HEK293 (cell line): ENCODE measurements around a stretch of chr21.

GRCh38 chr21:45347323-45347672 is 57.7 kb upstream of the COL18A1 start:
- PRO-cap = no peak
- RRBS, 2 experiments = 84 to 89% methylated on average over 5 of the region's 19 CpGs

- PRO-cap = no peak
- RRBS, 2 experiments = 86 to 90% methylated on average over 12 to 14 of the region's 26 CpGs
These were observed 57.2 kb upstream of the COL18A1 start for GRCh38 chr21:45347673-45348327.

DNA sequence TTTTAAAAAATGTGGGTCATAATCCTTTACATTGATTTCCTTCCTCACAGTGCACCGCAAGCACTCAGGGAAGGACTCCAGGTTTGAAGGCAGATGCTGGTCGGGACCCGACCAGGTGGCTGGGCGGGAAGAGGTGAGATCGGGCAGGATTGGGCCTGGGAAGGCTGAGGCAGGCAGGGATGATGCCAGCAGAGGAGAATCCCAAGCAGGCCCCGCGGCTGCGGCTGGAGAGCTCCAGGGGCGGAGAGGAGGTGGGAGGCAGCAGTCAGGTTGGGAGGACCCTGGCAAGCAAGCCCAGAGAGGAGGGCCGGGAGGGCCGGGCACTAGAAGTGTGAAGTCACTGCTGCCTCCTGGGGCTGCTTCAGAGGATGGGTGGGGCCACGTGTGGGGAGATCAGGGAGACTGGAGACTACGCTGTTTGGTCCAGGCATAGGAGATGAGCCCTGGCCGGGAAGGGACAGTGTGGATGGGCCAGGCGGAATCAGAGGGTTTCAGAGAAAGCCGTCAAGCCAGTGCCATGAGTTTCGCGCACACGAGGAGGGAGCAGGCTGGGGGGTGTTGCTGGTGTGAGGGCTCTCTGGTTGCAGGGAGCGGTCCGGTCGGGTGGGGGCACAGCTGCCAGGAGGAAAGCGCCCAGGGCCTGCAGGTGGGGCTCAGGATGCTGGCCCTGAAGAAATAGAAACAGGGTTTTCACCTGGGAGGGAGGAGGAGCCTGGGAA is 976 bp upstream of the COL18A1 start:
- PRO-cap = no peak
- RRBS, 2 experiments = no CpG with 5 or more reads among the region's 23 CpGs

DNA sequence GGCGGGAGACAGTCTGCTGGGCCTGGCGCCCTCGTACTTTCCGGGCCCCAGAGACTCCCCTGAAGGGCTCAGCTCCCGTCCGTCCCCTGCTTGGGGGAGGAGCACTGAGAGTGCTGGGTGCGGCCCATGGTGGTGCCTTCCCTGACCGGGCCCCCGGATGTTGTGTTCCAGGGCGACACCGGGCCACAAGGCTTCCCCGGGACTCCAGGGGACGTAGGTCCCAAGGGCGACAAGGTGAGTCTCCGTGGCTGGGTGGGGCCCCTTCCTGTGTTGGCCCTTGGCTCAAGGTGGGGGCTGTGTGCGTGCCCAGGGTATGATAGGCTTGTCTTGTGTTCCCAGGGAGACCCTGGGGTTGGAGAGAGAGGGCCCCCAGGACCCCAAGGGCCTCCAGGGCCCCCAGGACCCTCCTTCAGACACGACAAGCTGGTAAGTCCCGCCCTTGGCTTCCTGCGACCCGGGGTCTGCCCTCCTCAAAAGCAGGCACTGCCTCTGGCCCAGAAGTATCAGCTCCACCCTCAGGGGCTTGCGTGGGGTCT is 62.4 kb downstream of the SLC19A1 start:
- PRO-cap = no peak
- RRBS, 2 experiments = no CpG with 5 or more reads among the region's 21 CpGs

GRCh38 chr21:45529764-45530724 is 12.2 kb downstream of the SLC19A1 start:
- PRO-cap = no peak
- RRBS, 2 experiments = no CpG with 5 or more reads among the region's 23 CpGs

- PRO-cap = bidirectional peak, plus-strand start at chr21:45556283, minus-strand start at chr21:45556288; bidirectional peak, plus-strand start at chr21:45556337, minus-strand start at chr21:45556370
- RRBS, 2 experiments = 2 to 3% methylated on average over 8 of the region's 25 CpGs
These were observed 13.9 kb upstream of the SLC19A1 start for GRCh38 chr21:45556038-45556558.

GRCh38 chr21:45889928-45890549 is 91.5 kb upstream of the COL6A1 start:
- PRO-cap = no peak
- RRBS, 2 experiments = no CpG with 5 or more reads among the region's 13 CpGs

- PRO-cap = no peak
- RRBS, 2 experiments = no CpG with 5 or more reads among the region's 22 CpGs
These were observed 85.6 kb upstream of the COL6A1 start for GRCh38 chr21:45895894-45896522.

GRCh38 chr21:46079190-46079724 is 18.7 kb upstream of the COL6A2 start:
- PRO-cap = no peak
- RRBS, 2 experiments = no CpG with 5 or more reads among the region's 16 CpGs

DNA sequence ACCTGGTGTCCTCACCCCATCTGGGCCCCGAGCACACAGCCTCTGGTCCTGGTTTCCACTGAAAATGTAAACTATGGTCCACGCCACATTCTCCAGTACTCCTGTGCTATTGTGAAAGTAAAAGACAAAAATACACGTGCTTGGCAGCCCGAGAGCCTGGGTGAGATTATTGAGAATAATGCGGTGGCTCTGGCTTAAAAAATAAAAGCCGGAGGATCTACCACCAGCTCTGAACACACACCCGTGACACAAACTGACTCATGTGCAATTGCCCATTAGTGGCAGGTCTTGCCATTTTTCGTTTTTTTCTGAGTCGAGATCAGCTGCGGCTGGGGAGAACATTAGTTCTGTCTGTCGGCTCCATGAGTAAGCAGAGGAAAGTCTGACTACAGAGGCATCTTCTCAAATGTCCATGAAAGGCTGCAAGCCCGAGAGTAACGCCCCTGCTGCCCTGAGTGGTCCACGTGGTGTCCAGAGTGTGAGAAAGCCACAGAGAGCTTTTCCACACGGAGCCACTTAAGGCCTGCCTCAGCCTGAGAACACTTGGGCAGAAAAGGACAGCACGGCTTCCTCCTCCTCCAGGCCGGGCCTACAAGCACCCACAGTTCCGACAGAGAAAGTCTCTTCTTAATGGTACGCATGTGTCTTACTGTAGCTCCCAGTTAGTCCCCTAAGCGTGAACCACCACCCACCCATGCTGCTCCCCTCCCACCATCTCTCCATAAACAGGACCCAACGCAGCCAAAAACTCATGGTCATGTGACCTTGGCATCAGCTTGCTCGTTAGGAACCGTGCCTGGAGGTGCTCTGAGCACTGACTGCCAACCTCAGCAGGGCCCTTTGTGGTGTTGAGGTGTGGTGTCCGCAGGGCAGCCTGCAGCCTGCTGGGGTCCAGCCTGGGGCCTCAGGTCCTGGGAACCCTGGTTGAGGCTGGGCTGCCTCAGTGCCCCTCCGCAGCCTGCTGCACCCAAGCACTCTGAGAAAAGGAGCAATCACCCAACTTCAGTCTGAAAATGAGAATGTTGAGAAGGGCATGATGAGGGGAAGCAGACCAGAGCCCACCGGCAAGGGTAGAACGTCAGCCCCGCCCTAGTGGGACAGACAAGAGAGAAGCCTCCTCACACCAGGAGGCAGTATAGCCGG is 5.4 kb upstream of the COL6A2 start:
- PRO-cap = no peak
- RRBS, 2 experiments = 80 to 90% methylated on average over 4 of the region's 29 CpGs

GRCh38 chr21:46109109-46109601 is 11.2 kb downstream of the COL6A2 start:
- PRO-cap = no peak
- RRBS, 2 experiments = no CpG with 5 or more reads among the region's 8 CpGs

DNA sequence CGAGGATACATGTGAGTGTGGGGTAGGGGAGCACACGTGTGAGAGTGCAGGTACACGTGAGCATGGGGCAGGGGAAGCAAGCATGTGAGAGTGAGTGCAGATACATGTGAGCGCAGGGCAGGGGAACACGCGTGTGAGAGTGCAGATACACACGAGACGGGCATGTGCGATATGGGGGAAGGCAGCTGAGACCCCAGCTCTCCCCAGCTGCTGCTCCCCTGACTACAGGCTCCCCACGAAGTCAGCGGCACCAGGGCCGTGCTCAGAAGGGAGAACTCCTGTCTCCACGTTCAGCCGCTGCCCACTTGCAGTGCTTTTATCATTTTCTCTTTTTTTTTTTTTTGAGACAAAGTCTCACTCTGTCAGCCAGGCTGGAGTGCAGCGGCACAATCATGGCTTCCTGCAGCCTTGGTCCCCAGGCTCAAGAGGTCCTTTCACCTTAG is 856 bp upstream of the FTCD start:
- PRO-cap = no peak
- RRBS, 2 experiments = no CpG with 5 or more reads among the region's 15 CpGs

DNA sequence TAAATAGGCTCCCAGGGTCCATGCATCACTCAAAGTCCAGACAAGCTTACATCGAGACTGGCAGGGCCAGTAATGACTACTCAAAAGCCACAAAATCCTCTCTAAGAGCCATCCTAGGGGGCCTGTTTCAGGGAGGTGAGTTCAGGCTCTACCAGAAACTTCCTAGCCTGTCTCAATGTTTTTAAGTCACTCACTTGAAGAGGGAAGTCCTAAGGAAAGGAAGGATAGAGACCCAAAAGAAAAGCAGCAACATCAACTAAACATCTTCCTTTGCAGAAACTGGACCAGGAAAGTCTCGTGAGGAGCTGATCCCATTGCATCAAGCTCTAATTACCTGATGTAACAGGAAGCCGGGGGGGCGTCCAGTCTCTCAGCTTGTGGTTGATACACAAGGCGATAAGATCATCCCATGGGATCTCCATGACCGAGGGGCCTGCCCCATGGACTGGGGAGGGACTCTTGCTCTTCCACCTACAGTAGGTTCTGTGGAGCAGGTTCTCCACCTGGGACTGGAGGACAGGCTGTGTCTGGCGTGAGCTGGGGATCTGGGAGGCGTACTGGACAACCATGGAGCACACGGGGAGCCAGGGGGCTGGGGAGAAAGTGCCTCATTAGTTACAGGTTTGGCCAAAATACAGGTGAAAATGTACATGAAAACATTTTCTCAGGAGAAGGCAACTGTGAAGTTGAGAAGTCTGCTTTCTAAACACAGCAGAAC is 14.7 kb upstream of the LSS start:
- PRO-cap = bidirectional peak, plus-strand start at position 476 of the sequence, minus-strand start at position 480 of the sequence
- RRBS, 2 experiments = no CpG with 5 or more reads among the region's 9 CpGs

DNA sequence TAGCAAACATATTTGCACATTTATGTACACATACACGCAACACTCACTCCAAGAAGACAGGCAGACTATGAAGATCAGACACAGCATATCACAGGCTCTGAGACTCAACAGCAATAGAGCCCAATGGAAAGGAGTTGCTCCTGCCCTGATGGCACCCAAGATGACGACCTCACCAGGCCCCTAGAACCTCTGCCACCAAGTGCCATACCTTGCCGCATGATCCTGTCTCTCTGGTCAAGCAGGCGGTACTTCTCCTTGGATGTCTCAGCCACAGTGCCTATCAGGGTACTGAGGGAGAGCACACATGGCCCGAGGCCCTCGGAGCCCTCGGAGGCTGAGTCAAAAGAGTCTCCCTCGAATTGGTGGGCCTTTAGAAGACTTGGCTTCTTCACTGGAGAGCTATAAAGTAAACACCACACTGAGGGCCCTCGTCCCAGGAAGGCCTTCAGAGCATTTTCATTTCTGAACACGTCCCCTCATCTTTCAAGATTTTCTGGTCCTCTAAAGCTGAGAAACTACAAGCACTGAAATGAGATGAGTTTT is 8.0 kb downstream of the MCM3AP start:
- PRO-cap = no peak
- RRBS, 2 experiments = no CpG with 5 or more reads among the region's 10 CpGs

GRCh38 chr21:46626346-46627247 is 8.9 kb upstream of the PRMT2 start:
- PRO-cap = no peak
- RRBS, 2 experiments = no CpG with 5 or more reads among the region's 11 CpGs